GM12891 (cell line): ENCODE measurements around the gene C2CD4B.

- RRBS, result no CpG with 5 or more reads among the region's 8 CpGs
Measured at GRCh38 chr15:60667244-60667732, 188.3 kb upstream of the ICE2 start.

DNA sequence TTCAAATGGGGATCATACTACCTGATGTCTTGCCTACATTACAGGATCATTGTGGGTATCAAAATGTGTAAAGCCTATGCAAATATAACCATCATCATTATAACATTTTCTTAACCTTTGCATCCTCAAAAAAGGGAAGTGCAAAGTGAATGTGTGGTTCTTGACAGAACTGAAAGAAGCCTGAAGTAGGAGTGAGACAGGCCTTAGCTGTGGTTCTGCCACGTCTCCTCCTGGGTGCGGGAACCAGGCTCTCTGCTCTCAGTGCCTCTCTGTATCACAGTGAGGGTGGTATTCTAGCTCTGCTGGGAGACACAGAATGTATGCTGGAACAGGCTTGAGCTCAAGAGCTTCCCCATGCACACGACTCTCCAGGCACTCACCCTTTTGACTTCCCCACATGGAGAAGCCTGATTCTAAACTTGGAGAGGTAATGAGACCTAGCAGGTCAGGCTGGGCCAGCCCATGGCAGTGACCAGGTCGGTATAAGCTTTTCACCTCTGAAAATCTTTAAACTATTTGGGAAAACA is 317.0 kb upstream of the ICE2 start:
- RRBS, result no CpG with 5 or more reads among the region's 4 CpGs

DNA sequence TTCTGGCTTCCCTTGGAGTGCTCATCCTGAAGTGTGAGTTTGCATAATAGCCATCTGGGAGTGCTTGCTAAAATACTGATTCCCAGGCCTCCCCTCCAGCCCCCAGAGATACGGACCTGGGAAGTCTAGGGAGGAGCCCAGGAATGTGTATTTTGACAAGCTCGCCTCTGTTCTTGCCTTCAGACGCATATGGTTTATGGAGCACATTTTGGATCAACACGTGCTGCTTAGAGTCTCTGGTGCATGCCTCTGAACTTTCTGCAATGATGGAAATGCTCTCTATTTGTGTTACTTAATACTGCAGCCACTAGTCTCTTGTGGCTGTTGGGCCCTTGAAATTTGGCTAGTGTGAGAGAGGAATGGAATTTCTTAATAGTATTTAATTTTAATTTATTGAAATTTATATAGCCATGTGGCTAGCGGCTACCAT is 299.4 kb downstream of the RORA start:
- RRBS, result no CpG with 5 or more reads among the region's 5 CpGs

- RRBS, result no CpG with 5 or more reads among the region's 5 CpGs
Measured at GRCh38 chr15:61032770-61033392, 196.2 kb downstream of the RORA start.

GRCh38 chr15:61069408-61070055 is 159.6 kb downstream of the RORA start:
- RRBS, result no CpG with 5 or more reads among the region's 7 CpGs

GRCh38 chr15:61171265-61171757 is 57.8 kb downstream of the RORA start:
- RRBS, result no CpG with 5 or more reads among the region's 2 CpGs

DNA sequence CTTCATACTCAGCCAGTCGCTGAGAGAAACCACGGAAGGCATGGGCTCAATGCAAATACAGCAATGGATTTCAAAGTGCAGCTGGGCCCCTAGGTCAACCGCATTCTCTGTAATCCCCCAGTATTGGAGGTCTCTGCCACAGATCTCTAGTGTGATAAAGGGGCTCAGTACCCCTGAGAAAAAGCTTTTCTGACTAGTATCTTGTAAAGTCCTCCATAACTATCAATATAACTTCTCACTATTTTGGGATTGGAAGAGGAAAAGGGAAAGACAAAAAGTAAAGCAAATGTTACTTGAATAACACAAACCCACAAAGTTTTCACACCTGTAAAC is 208.2 kb downstream of the VPS13C start:
- RRBS, result no CpG with 5 or more reads among the region's 3 CpGs

DNA sequence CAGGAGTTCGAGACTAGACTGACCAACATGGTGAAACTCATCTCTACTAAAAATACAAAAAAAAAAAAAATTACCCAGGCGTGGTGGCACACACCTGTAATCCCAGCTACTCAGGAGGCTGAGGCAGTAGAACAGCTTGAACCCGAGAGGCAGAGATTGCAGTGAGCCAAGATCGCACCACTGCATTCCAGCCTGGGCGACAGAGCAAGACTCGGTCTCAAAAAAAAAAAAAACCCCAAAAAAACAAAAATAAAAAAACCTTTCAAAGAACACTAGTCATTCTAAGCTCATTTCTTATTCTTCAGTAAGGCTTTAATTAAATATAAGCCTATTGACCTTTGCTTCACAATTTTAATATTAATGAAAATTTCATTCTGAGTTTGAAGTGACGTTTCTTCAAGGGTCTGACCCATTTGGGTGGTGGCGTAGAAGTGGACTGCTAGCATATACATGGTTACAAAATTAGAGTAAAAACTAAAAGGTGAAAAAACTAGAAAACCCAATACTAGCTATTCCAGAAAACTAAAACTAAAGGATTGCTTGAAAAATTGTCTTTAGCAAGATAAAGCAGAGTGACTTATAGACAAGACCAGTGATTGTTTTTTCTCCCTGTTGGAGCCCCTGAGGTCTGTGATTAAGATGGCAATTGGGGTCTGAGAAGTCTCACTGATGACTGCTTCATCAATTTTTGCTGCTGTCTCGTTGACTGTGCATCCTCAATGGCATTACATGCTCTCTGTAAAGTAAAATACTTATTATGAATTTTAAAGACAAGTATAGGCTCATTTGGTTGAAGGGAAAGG is 206.2 kb downstream of the VPS13C start:
- RRBS, result no CpG with 5 or more reads among the region's 9 CpGs

GRCh38 chr15:62068079-62068900 is 1.5 kb downstream of the C2CD4A start:
- RRBS, result 2% methylated on average over 5 of the region's 103 CpGs

- RRBS, result 3% methylated on average over 6 of the region's 33 CpGs
Measured at GRCh38 chr15:62165131-62165885, at the start of gene C2CD4B. Gene C2CD4B (minus strand): TSS chr15:62165285.

DNA sequence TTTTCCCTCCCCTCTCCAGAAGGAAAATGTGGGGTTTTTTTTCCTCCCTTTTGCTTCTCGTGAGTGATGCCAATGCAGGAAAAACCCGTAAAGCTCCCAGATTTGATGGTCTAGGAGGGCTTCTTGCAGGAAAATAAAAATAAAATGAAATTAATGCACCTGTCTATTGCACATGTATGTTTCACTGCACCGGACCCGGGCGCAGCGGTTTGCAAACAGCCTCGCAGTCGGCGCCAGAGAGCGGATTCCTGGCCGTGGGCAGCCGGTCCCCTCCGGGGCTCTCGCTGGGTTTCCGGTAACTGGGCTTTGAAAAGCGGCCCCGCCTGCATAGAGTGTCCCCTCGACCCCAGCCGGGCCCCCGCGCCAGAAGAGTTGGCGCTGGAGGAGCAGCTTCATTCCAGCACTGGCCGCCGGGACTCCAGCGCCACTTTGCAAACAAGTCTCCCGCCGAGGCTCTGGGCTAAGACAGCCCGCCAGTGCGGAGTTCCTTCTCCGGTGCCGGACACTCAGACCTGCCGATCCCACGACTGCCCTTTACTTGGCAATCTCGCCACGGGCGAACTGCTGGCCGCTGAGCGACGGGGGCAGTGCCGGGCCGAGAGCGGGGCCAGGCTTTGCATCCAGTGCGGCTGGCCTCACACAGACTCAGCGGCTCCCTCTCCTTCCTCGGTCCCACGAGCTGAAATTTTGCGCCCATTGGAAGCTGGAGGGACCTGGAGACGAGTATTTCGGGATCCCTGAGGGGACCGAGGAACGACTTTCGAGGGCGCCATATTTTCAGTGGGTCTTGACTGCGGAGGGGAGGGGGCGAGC is 613 bp downstream of the TLN2 start:
- RRBS, result 1% methylated on average over 29 of the region's 55 CpGs

DNA sequence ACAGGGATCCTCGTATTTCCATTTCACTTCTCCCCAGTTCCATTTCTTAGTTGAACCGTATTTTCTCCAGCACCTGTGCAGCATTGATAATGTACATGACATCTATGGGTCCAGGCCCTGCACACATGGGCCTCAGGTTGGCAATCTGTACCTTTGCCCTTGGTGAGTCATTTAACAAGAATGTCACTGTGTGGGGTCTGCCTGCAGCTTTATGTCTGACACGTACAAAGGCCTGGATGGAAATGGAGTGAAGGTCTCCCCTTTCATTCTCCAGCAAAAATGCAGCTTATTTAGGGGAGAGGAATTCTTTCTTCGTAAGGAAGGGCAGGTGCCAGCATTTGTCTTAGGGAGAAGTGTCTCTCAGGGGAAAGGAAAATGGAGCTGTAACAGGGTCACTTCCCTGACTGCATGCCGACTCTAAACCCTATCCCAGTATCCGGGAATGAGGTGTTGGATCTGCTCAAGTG is 230.3 kb upstream of the TPM1 start:
- RRBS, result no CpG with 5 or more reads among the region's 6 CpGs

DNA sequence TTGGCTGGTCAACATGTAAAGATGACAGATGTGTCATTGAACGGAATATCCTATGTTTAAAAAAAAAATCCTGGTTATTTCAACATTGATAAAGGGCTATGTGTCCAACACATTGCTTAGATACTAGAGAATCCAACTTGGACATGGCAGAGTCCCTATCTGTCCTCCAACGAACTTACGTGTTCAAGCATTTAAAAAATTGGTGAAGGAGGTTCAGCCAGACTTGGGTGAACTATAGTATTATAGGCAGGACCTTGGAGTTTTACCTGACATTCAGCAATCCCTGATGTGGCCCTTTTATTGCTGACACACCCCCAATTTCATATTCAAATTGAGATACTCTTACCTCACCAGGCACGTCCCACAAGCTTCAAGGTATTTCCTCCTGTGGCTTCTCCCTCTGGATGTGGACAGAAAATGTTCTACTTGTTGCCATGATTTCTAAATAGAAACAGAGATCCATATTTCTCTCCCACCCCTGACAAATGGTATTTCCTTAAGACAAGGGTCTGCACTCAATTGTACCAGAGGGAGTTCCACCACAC is 207.7 kb upstream of the TPM1 start:
- RRBS, result no CpG with 5 or more reads among the region's 4 CpGs

- RRBS, result no CpG with 5 or more reads among the region's 6 CpGs
Measured at GRCh38 chr15:62958389-62958949, 84.1 kb upstream of the TPM1 start.

DNA sequence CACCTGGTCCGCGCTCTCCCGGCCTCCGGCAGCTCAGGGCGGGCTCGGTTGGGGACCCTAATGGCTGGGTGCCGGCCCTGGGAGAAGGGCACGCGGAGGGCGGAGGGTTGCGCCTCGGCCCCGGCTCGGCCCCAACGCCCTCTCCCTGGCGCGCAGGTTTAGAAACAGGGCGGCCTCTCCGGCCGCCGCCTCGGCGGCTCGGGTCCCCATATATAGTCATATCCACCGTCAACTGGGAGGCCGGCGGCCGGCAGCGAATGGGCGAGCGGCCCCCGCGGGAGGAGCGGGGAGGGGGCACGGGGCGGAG is 273 bp upstream of the TPM1 start:
- RRBS, result 6% methylated on average over 26 of the region's 36 CpGs

DNA sequence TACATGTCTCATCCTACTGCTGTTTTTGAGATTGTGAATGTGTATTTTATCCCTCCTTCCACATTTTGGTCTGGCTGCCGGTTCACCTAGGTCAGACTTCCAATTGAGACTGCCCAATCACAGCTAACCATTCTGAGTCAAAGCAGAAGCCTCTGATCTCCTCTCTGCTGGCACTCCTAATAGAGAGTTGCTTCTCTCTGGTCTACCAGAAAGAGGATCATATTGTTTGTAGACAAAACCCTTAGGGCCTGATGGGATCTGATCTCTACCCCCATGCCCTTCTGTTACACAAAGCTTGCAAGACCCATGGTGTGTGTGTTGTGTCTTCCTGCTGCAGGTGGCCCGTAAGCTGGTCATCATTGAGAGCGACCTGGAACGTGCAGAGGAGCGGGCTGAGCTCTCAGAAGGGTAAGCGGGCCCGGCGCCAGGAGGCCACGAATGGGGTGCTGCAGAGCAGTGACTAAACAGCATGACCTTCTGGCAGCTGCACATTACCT is 18.0 kb downstream of the TPM1 start:
- RRBS, result 91% methylated on average over 3 of the region's 9 CpGs

DNA sequence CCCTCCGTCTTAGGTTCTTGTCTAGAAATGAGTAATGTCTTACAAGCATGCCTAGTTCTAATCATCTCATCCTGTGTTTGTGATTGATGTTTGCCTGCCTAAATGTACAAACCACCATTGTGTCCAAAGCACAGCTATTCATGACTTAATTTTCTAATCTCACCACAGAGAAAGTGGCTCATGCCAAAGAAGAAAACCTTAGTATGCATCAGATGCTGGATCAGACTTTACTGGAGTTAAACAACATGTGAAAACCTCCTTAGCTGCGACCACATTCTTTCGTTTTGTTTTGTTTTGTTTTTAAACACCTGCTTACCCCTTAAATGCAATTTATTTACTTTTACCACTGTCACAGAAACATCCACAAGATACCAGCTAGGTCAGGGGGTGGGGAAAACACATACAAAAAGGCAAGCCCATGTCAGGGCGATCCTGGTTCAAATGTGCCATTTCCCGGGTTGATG is 28.4 kb downstream of the TPM1 start:
- RRBS, result no CpG with 5 or more reads among the region's 5 CpGs

GRCh38 chr15:63105387-63105767 is 16.3 kb upstream of the LACTB start:
- RRBS, result no CpG with 5 or more reads among the region's 7 CpGs

GRCh38 chr15:63134389-63134795 is 12.7 kb downstream of the LACTB start:
- RRBS, result no CpG with 5 or more reads among the region's 1 CpG

GRCh38 chr15:63308021-63308813 is 30.8 kb downstream of the APH1B start:
- RRBS, result no CpG with 5 or more reads among the region's 5 CpGs